AG09319 (cell line): ENCODE results near the gene SCRN1.

- RRBS, result no CpG with 5 or more reads among the region's 16 CpGs
Observed at GRCh38 chr7:29471409-29472405, 91.9 kb upstream of the PRR15 start.

DNA sequence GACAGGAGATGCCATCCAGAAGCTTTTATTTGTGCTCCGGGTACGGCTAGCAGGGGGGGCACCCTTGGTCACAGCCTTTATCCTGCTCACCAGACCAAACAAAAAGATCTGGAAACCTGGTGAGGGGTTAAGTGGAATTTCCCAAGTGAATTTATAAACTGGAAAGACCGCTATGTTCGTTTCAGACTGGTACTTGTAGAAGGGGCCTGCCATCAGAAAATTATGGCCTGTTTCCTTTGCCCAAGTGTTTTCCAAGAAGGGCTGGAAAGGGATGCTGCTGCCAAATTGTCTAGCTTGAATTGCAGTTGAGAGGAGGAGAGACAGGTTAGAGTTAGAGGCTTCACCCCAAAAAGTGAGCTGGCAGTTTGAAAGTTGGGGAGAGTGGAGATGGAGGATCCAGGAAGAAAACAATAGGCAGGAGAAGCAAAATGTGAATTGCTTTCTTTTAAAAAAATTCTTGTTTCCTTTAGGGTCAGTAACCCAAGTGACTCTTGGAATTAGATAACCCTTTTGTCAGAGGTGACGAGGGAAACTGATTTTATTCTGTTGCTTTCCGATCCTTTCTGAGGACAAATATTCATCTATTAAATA, 82.7 kb upstream of the PRR15 start:
- RRBS, result no CpG with 5 or more reads among the region's 6 CpGs

DNA sequence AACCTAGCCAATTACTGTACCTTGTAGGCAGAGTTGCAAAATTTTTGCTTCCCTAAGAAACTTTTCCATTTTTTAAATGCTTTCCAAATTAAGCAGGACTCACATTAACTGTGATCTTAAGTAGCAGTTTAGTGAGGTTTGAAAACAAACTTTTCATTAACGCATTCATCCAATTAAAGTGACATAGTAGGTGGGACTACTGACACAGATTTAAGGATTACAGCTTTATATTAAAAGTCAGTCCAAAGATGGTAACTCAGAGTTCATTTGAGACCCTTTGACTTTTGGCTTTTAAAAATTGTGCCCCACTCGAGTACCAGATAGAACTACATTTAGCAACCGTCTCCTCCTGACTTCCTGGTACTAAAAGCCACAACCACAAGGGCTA, 120.4 kb downstream of the PRR15 start:
- RRBS, result no CpG with 5 or more reads among the region's 3 CpGs

DNA sequence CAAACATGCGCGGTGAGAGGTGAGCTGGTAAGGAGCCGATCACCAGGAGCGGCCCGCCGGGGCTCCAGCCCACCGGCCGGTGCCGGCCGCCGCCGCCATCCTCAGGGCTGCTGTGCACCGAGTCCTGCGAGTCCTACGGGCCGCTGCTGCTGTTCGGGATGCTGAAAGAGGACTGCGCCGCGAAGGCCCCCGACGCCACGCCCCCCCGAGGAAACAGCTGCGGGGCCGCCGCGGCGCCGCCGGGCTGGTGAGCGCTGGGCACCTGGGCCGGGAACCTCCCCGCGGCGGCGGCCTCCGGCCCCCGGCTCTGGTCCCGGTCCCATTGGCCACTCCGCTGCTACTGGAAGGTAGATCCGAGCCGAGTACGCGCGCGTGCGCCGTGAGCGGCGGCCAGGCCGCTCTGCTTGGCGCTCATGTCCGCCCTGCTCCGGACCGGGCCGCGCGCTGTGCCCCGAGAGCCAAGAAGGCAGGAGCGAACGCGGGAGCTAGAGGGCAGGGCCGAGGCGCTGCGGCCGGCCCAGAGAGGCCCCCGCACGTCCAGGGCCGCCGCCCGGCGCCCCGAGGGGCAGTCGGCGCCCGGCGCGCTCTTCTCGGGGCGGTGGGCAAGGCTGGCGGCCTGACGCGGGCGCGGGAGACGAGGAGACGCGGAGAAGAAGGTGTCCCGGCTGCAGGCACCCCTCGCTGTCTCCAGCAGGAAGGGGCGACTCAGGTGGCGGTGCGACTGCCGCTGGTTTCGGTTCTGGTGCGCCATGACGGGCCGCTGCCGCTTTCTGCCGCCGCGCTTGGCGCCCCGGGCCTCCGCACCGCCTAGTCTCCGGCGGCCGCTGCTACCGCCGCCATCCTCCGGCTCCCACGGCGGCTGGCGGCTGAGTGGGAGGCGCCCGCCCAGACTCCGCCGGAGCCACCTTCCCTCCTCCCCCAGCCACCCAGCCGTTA, 121.3 kb upstream of the WIPF3 start:
- RRBS, result no CpG with 5 or more reads among the region's 121 CpGs

GRCh38 chr7:29964932-29965292, 24.7 kb downstream of the SCRN1 start:
- RRBS, result no CpG with 5 or more reads among the region's 3 CpGs

DNA sequence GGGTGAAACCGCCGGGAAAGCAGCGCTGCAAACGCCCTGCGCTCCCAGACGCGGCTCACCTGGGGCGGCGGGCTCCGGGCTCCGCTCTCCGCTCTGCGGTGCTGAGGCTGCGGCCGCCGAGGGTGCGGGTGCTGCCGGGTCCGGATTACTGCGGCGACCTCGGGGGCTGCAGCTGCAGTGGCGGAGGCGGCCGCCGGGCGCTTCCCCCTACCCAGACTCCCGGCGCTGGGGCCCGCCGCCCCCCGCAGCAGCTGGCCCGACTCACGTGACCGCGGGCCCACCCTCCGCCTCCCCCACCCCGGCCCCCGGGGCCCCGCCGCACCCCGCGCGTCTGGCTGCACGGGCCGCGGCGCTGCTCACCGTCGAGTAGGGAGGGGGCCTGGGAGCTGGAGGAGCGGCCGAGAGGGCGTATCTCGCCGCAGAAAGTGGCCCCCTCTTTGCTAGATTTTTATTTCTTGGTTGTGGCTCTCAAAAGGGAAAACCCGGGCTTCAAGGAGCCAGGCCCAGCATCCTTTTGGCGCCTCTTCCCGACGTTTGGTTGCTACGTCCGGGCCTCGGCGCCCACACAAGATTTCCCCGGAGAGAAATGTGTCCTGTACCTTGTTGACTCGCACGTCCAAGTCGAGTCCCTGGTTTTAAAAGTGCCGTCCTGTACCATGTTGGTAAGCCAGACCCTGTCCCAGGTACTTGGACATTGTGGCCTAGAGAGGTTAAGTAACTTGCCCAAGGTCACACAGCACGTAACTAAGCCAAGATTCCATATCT, at the start of gene SCRN1:
SCRN1 (minus strand) TSS at position 219 of the 765 bp plus-strand sequence.
- RRBS, result 1% methylated on average over 37 of the region's 69 CpGs

GRCh38 chr7:30157629-30158269, 23.0 kb downstream of the MTURN start:
- RRBS, result no CpG with 5 or more reads among the region's 9 CpGs

- RRBS, result no CpG with 5 or more reads among the region's 4 CpGs
Observed at GRCh38 chr7:30263055-30263710, 21.2 kb upstream of the ZNRF2 start.

- RRBS, result no CpG with 5 or more reads among the region's 4 CpGs
Observed at GRCh38 chr7:30292138-30292637, 7.8 kb downstream of the ZNRF2 start.

DNA sequence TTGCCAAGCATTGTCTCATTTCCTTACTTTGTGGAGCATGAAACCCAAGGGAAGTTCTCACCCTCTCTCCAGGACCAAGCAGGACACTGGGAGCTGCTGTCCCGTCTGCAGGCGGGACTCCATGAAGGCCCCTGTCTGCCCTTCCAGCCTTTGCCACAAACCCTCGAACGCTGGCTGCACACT, 654 bp downstream of the NOD1 start:
- RRBS, result no CpG with 5 or more reads among the region's 4 CpGs

DNA sequence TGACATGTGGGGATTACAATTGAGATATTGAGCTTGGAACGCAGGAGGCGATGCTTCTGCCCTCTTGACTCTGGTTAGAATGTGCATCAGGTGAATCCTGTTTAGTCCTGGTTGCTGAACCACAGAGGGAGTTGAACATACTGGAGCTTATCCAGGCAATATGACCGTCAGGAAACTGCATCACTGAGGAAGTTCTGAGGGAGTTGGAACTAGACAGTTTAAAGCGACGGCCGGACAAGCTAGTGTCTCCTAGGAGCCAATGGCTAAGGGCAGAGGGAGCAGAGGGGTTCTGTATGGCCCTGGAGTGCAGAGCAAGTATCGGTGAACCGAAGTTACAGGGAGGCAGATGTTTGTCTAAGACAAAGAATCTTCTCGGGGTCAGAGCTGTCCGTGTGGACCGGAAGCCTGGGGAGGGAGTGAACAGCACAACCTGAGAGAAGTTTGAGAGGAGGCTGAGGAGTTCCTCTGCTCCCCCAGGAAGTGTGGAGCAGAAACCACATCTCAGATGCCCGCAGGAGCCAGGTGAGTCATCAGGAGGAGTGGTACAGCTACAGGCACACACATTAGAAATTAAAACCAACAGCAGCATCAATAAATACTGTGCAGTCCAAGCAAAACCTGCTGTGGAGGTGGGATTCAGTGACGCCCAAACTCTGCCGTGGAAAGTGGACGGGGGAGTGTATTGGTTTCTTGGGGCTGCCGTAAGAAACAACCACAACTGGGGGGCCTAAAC, 31.5 kb upstream of the GARS1 start:
- RRBS, result no CpG with 5 or more reads among the region's 16 CpGs

GRCh38 chr7:30865003-30865352, 46.7 kb upstream of the AQP1 start:
- RRBS, result no CpG with 5 or more reads among the region's 5 CpGs

DNA sequence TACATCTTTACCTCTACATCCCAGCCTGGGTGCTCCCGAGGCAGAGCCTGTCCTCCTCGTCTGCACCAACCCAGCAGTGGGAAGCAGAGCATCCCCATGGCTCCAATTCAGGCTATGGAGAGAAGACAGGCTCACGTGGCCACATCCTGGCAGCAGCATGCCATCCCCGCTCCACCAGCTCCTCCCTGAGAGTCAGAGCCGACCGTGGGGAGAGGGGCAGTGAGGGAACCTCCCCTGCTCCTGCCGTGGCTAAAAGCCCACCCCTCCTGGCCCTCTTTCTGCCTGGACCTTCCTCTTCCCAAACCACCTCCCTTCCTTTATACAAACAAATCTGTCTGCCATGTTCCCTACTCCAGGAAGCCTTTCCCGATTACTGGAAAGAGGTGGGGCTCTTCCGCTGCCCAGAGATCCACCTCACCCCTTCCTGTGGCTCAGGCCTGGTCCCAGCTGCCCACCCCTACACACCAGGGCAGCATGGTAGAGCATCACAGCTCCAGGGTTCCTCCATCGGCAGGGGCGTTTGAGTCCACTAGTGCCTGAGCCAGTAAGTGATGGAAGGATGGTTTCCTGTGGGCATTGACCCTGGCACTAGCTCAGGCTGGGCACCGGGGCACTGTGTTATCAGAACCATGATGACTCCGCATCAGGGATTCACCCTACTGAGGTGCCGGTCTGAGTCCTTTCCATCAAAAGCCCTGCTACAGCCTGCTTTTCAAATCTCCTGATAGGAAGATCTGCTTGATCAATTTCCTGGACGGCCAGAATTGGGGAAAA, 10.7 kb upstream of the AQP1 start:
- RRBS, result 93% methylated on average over 2 of the region's 15 CpGs

GRCh38 chr7:30914513-30915521, 3.2 kb downstream of the AQP1 start:
- RRBS, result 32% methylated on average over 2 of the region's 14 CpGs

GRCh38 chr7:31335885-31337270, 4.1 kb downstream of the NEUROD6 start:
- RRBS, result 20% methylated on average over 25 of the region's 89 CpGs

DNA sequence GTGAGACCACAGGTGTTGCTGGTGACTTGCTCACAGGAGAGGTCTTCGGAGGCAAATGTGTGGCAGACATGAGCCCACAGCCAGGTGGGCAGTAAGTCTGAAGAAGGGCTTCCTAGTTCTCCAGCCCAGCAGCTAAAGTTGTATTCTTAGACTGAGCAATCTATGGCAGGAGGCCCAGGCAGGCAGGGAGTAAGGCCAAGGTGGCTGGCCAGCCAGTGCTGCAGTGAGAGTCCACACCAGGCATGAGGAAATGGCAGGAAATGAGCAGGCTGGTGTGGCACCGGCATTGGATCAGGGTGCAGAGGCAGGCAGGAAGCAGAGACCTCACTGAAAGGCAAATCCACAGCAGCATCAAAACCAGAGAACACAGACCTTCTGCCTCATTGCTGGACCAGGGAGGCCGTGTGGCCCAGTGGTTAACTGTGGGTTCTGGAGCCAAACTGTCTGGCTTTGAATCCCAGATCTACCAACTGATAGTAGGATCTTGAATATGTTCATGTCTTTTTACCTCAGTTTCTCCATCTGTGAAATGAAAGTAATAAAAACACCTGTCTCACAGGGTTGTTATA, 84.7 kb upstream of the PDE1C start:
- RRBS, result no CpG with 5 or more reads among the region's 3 CpGs

DNA sequence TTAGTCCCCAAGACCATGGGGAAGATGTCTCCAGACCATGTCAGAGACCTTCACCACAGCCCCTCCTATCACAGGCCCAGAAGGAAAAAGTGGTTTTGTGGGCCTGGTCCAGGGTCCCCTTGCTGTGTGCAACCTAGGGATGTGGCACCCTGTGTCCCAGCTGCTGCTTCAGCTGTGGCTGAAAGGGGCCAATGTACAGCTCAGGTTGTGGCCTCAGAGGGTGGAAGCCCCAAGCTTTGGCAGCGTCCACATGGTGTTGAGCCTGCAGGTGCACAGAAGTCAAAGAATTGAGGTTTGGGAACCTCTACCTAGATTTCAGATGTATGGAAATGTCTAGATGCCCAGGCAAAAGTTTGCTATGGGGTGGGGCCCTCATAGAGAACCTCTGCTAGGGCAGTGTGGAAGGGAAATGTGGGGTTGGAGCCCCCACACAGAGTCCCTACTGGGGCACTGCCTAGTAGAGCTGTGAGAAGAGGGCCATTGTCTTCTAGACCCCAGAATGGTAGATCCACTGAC, 26.5 kb downstream of the AVL9 start:
- RRBS, result no CpG with 5 or more reads among the region's 1 CpG

- RRBS, result no CpG with 5 or more reads among the region's 1 CpG
Observed at GRCh38 chr7:32668983-32669542, 173.8 kb downstream of the AVL9 start.

GRCh38 chr7:32942246-32942800, 14.9 kb upstream of the FKBP9 start:
- RRBS, result 2% methylated on average over 14 of the region's 44 CpGs

DNA sequence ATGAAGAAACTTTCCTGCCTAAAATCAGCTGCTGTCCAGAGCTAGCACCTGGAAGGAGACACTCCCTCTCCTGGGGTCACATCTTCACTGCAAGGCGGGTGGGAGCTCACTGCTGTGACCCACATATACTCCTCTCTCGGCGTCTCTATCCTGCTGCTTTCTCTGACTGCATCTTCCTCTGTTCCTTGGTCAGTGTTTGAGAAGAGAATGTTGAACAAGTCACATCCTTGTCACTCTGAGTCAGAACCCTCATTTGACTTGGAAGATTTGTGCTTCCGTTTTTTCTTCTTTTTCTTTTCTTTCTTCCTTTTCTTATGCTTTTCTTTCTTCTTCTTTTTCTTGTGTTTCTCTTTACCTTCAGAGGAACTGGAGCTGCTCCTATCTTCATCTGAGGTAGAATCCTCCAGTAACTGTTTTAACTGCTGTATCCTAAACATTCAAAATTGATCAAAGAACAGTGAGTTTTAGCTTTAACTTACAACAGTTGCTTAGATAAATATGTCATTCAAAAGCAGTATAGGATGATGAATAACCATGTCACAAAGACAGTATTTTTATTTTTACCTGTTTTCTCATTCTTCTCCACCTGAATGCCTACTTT, 14.1 kb downstream of the RP9 start:
- RRBS, result no CpG with 5 or more reads among the region's 4 CpGs